Vein endothelial cell (primary cell): ENCODE data around the genes DUSP22 and FOXC1.

DNA sequence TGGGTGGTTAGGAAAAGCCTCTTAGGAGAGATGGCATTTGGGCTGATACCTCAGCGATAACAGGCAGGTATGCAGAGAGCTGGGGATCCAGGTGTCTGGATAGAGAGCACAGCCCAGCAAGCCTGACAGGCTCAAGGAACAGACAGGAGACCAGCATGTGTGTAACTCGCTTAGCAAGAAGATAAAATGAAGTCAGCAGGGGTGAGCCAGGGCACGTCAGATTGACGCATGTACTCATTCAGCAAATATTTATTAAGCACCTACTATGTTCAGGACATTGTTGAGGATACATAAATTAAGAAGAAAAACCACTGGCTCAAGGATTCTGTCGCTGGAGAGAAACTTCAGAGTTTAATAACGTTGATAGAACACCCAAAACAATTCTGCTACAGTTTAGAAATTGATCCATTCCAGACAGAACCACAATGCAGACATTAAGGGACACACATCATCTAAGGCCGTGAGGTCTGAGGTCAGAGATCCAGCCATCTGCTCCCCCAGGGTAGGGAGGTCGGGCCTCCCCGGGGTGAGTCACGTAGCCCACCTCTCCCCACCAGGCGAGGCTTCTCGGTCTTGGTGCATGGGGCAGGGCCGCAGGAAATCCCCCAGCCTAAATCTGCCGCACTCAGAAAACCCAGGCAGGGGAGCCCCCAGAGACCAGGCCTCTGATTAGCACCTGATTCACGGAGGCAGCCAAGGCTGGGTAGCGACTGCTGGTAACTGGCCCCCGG is 947 bp upstream of the DUSP22 start:
- CAGE, long polyA plus RNA = no peak

DNA sequence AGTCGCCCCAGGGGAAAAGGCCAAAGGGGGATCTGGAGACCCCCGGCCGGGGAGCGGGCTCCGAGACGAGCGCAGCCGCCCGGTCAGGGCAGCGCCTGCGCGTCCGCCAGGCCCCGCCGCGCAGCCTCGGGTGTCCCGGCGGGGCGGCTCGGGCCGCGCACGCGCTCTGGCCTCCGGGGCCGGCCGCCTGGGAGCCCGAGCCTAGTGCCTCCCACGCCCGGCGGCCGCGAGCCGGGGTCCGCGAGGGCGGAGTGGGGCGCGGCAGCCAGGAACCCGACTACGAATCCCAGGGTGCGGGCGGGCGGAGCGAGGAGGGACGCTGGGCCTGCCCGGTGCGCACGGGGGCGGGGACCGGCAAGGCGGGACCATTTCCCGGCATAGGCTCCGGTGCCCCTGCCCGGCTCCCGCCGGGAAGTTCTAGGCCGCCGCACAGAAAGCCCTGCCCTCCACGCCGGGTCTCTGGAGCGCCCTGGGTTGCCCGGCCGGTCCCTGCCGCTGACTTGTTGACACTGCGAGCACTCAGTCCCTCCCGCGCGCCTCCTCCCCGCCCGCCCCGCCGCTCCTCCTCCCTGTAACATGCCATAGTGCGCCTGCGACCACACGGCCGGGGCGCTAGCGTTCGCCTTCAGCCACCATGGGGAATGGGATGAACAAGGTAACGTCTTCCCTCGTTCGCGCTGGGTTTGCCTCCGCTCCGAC is at the start of gene DUSP22:
Gene DUSP22, plus strand, starts transcription at position 582 of the 699 bp plus-strand sequence.
- CAGE, long polyA plus RNA = no peak

GRCh38 chr6:327922-328928 is 35.9 kb downstream of the DUSP22 start:
- CAGE, long polyA plus RNA = no peak

DNA sequence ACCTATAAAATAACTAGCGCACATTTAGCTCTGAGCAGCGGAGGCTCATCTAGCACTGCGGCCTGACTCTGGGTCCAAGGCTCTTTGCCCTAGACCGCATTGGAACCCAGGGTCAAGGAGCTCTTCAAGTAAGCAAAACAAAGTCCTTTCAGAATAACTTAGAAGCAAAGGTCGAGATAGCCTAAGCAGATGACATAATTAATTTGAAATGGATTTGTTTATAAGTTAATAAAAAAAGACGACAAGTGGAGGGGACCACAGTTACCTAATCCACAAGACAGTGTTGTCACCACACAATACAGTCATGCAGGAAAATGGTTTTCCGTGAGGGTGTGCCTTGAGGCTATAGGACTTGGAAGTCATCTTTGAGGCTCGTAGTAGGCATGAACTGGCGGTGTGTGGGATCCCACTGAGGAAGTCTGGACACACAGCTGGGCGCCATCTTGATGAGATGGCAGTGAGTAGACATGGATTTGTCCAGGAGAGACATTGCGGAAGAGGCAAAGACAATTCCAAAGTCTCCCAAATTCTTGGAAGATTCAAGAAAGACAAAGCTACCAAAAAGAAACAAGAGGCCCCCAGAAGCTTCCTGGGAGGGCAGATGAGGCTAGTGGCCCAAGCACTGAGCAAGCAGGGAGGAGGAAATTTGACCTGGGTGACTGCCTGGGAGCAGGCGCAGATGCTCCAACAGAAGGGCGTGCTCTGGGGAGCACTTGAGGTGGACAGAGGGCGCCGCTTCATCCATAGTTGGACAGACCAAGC is 29.0 kb upstream of the IRF4 start:
- CAGE, long polyA plus RNA = no peak

- CAGE, long polyA plus RNA = no peak
Measured at GRCh38 chr6:392456-393527, 1.2 kb downstream of the IRF4 start.

GRCh38 chr6:491294-491662 is 99.7 kb downstream of the IRF4 start:
- CAGE, long polyA plus RNA = no peak

DNA sequence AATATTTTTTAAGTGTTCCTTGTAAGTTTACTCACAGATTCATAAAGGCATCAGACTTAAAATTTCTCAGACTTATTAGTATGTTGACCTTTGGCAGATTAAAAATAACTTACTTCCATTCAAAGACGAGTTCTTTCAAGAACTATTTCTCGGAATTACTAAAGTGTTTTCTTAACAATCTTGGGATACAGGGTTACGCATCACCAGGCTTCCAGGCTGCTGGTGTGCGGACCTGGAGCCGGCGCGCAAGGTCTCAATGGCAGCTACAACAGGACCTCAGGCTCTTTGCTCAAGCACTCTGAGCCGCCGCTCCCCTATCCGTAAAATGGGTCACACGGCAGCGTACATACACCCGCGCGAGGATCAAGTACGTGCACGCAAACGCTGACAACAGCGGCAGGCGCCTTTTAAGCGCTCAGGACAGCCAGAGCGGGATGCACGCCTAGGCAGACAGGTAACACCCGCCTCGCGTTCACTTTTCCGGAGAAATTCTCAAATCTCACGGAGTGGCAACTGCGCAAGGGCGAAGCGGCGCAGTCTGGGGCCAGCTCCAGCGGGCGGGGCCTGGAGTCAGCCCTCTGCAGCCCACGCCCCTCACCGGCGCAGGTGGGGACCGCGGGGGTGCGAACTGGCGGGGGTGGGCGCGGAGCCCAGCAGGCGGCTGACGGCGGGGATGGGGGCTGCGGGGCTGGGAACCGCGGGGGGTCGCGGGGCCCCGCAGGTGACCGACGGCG is 611 bp downstream of the EXOC2 start:
- CAGE, long polyA plus RNA = no peak

- CAGE, long polyA plus RNA = no peak
Measured at GRCh38 chr6:706082-706647, 13.2 kb upstream of the EXOC2 start.

- CAGE, long polyA plus RNA = no peak
Measured at GRCh38 chr6:1316052-1317001, 4.4 kb downstream of the FOXQ1 start.

GRCh38 chr6:1384734-1384933 is 4.7 kb upstream of the FOXF2 start:
- CAGE, long polyA plus RNA = no peak

DNA sequence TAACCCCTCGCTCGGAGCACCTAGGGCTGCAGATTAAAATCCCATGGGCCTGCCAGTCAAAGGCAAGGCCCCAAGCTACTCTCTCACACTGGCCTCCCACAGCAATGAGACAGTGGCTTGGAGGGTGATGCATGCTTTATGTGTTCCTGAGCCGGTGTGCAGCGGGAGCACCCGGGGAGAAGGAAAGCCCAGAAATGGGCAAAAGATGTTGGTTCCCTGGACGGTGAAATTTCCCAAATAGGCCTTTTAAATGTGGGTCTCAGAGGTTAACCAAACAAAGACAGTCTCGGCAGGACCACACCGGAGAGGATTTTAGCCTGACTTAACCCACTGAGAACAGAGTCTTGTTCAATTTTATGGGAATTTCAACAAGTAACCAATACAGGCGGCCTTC is 2.6 kb downstream of the FOXF2 start:
- CAGE, long polyA plus RNA = no peak

DNA sequence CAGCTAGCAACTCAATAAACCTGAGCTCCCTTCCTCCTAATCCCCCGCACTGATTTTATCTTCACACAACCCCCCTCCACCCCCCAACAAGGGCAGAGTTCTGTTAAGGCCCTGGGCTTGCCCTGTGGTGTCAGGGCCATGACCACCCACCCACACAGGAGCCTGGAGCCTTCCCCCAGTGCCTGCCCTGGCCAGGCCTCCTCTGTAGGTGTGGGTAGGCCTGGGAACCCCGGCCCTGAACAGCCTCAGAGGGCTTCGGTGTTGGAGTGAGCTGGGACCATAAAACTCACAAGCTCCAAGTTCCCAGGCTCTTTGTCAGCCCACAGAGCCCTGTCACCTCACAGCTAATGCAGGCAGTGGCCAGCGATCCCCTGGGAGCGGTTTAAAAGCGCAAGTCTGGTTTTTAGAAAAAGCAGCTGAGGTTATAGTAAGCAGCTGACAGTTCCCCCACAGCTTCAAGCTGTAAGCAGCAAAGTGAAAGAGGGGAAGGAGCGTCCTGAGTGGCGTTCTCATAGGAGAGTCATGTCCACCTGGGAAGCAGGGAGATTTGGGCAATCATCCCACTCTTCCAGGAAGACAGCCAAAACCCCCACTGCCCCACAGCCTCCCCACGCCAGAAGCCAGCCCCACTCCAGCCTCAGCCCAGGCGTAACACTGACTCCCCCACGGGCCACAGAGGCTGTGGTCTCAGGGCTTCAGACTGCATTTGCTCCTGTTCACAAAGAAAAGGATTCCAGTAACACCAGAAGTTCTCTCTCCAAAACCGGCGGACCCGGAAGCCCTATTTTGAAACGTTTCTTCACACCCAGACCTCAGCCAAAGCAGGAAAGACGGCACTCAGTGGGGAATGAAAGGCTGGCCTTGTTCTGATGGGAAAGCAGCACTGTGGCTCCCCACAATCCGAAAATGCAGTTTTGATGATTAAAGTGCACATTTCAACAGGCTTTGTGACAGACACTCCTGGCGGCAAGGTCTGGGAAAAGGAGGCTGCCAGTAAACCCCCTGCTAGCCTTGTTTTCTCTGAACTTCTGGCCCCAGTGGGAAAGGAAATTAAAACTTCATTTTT is 34.3 kb upstream of the FOXC1 start:
- CAGE, long polyA plus RNA = no peak

GRCh38 chr6:1604896-1605755 is 4.6 kb upstream of the FOXC1 start:
- CAGE, long polyA plus RNA = no peak

DNA sequence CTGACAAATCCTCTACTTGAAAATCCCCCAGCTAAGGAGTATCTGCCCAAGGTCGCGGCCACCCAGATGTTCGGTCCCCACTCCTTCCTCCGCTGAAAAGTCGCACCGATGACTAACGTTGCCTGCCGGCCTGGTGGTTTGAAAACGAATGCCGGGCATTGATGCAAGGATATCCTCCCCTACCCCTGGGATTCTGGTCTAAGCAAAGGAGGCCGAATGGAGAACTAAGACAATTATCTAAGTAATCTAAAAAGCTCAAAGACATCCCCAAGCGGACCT is 3.7 kb upstream of the FOXC1 start:
- CAGE, long polyA plus RNA = no peak

DNA sequence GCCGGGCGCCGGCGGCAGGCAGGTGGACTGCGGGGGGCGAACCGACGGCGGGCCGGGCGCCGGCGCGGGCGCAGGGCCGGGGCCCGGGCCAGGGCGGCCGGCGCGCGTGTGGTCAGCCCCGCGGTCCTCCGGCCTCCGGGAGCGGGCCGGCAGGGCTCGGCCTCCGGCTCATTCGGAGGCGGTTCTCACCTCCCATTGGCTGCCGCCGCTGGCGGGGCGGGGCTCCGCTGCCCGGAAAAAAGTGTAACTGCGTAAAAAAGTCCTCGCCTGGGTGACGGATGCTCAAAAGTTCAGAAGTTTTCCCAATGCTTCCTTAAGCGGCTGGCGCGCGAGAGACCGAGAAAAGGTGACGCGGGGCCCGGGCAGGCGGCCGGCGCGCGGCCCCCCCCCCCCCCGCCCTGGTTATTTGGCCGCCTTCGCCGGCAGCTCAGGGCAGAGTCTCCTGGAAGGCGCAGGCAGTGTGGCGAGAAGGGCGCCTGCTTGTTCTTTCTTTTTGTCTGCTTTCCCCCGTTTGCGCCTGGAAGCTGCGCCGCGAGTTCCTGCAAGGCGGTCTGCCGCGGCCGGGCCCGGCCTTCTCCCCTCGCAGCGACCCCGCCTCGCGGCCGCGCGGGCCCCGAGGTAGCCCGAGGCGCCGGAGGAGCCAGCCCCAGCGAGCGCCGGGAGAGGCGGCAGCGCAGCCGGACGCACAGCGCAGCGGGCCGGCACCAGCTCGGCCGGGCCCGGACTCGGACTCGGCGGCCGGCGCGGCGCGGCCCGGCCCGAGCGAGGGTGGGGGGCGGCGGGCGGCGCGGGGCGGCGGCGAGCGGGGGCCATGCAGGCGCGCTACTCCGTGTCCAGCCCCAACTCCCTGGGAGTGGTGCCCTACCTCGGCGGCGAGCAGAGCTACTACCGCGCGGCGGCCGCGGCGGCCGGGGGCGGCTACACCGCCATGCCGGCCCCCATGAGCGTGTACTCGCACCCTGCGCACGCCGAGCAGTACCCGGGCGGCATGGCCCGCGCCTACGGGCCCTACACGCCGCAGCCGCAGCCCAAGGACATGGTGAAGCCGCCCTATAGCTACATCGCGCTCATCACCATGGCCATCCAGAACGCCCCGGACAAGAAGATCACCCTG is at the start of gene FOXC1:
Gene FOXC1, plus strand, starts transcription at position 281 of the 1,114 bp plus-strand sequence.
- CAGE, long polyA plus RNA = no peak

GRCh38 chr6:1636971-1637405 is 27.3 kb downstream of the FOXC1 start:
- CAGE, long polyA plus RNA = no peak

- CAGE, long polyA plus RNA = no peak
Measured at GRCh38 chr6:1996013-1996613, 249.3 kb downstream of the GMDS start.

- CAGE, long polyA plus RNA = no peak
Measured at GRCh38 chr6:2108929-2109395, 136.4 kb downstream of the GMDS start.

- CAGE, long polyA plus RNA = no peak
Measured at GRCh38 chr6:2299081-2300035, 54.0 kb upstream of the GMDS start.

DNA sequence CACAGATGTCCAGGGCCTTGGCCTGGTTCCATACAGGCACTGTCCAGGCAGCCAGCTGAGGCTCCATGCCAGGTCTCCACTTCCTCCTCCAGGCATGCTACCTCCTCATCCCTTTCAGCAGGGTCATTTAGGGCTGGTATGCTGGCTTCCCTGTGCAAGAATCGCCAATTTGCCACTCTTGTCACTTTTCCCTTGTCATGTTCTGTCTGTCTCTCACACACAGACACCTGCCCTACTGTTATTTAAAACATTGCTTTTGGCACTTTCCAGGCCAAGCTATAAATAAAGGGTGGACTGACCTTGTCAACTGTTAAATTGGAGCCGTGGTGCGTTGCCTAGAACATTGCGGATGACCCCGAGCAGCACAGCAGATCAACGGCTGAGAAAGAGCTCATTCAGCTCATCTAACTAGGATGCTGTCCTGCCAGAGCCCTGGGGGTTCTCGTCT is 235.2 kb upstream of the GMDS start:
- CAGE, long polyA plus RNA = no peak